Camera-type eye (tissue), 1 donor: ENCODE measurements around a stretch of chr13.

- RAMPAGE, long total RNA: no peak
Observed at GRCh38 chr13:18946749-18947167, 234.9 kb downstream of the TUBA3C start.

DNA sequence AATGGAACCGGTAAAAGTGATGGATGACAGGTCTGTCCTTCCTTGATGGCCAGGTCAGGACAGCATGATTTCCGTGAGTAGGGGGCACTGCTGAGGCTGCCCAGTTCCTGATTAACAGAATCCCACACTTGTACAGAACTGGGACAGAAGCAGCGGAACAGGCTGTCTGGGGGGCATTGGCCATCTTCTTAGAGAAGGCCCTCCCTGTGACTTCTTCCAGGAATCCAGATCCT is 31.9 kb downstream of the TUBA3C start:
- RAMPAGE, long total RNA: no peak

- RAMPAGE, long total RNA: no peak
Observed at GRCh38 chr13:19181921-19182123, 198 bp upstream of the TUBA3C start.

GRCh38 chr13:19685753-19686672 is 52.6 kb downstream of the MPHOSPH8 start:
- RAMPAGE, long total RNA: no peak

- RAMPAGE, long total RNA: no peak
Observed at GRCh38 chr13:19862311-19863189, 899 bp downstream of the ZMYM5 start.

DNA sequence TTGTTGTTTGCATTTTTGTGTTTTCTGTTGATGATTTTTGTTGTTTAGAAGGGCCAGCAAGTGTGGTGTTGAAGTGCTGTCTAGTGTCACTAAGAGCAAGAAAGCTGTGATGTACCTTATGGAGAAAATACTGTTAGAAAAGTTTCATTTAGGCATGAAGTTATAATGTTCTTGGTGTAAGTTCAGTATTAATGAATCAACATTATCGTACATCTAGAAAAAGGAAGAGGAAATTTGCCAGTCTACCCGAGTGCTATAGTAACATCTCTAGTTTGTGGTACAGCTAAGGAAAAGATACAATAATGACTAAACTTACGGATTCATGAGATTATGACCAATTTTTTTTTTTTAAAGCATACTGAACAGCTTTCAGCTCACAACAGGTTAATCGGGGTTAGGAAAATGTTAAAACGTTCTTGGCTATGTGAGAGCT is 96.9 kb downstream of the ZMYM2 start:
- RAMPAGE, long total RNA: no peak

DNA sequence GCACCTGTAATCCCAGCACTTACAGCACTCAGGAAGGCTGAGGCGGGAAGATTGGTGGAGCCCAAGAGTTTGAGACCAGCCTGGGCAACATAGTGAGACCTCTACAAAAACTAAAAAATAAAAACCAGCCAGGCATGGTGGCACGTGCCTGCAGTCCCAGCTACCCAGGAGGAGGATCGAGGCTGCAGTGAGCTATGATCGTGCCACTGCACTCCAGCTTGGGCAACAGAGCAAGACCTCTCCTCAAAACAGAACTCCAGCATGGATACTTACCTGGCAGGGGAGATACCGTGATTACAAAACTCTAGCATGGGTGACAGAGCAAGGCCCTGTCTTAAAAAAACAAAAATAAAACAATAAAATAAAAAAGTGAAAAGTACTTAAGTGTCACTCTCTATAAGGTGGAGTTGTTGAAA is 95.3 kb downstream of the GJA3 start:
- RAMPAGE, long total RNA: no peak

DNA sequence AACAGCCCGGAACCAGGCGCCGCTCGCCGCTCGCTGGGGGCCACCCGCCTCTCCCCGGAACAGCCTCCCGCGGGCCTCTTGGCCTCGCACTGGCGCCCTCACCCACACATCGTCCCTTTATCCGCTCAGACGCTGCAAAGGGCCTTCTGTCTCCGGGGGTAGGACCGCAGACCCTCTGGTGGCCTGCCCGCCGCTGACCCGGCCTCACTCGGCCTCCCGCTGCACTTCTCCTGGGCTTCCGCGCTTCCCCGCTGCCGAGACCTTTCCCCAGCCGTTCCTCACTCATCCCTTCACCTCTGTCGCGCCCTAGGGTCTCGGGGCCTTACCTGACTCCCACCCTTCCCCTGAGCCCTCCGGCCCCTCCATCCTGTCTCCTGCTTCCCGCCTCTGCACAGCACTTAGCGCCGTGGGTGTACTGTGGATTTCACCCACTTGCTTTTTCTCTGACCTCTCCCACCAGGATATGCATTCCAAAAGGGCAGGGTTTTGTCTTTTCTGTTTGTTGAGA is 69.7 kb upstream of the GJB6 start:
- RAMPAGE, long total RNA: no peak

- RAMPAGE, long total RNA: no peak
Observed at GRCh38 chr13:20480519-20481020, 45.1 kb downstream of the CRYL1 start.

DNA sequence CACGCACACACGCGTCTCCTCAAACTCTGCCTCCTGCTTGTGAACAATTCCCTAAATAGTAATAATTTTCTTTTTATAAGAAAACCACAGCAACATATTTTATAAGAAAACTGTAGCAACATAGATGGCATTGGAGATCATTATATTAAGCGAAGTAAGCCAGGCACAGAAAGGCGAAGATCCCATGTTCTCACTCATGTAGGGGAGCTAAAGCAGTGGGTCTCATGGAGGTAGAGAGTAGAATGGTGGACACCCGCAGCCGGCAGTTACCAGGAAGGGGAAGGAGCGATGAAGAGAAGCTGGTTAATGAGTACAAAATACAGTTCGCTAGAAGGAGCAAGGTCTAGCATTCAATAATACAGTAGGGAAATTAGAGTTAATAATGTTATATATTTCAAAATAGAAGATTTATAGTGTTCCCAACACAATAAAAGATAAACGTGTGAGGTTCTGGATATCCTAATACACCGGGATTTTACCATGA is 42.8 kb downstream of the CRYL1 start:
- RAMPAGE, long total RNA: no peak

- RAMPAGE, long total RNA: no peak
Observed at GRCh38 chr13:20544554-20545162, 19.0 kb upstream of the CRYL1 start.

DNA sequence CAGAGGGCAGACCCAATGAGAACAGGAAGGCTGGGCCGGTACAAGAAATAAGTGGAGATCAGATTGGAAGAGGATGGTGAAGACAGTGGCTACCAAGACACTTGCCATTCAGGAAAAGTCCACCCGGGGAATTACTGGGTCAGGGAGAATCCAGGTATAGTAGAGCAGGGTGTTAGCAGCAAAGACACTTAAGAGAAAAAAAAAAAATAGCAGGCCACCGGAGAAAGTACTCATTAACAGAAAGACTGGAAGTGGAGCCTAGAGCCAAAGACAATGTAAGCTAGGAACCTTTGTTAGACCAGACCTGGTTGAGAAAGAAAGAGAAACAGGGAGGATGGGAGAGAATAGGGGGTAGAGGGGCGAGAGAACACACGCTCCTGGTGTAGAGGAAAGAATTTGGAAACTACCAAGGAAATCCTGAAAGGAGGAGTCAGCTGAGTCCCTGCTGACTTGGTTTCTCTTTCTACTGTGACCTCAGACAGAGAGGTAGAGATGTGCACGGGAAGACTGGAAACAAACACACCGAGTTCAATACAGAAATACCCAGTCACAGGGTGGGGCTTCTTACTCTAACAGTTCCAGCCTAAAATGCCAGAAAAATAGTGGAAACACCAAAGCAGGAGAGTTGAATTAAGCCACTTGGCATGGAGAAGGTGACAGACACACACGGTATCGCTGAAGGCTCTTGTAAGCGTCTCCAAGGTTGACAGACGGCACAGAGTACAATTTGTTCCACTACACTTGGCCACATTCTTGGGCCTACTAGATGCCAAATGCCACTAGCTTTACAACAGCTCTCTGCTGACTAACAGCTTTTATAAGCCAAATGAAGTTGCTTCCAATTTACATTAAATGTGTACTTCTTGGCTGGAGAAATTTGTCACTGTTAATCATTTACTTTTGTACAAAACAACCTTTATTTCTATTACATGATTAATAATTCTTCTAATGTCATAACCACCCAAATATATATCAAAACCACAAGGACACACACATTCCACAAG is 28.2 kb downstream of the LATS2 start:
- RAMPAGE, long total RNA: no peak

DNA sequence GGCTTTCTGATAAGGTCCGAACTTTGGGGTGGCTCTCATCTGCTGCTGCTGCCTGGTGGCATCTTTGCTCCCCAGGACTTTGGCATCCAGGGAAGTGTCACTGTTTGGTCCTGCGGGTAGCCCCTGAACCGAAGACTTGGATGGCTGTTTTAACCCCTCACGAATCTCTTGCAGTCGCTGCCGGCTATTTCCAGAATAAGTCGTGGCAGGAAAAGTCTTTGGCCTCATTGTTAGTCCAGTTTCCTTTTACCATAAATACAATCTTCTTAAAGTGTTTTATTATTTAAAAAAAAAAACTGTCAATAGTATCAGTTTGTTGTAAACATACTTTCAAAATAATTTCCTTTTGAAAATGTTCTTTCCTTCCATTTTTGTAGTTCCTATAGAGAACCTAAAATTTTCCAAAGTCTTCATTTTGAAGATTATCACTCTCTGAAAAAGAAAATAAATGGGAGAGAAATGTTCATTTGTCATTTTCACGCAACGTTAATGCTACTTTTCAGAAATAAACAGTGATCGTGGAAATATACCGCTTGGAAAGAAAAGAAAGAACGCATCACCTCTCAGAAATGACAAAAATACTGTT is 15.5 kb downstream of the LATS2 start:
- RAMPAGE, long total RNA: no peak

- RAMPAGE, long total RNA: no peak
Observed at GRCh38 chr13:21059761-21060581, 1.4 kb downstream of the LATS2 start.

DNA sequence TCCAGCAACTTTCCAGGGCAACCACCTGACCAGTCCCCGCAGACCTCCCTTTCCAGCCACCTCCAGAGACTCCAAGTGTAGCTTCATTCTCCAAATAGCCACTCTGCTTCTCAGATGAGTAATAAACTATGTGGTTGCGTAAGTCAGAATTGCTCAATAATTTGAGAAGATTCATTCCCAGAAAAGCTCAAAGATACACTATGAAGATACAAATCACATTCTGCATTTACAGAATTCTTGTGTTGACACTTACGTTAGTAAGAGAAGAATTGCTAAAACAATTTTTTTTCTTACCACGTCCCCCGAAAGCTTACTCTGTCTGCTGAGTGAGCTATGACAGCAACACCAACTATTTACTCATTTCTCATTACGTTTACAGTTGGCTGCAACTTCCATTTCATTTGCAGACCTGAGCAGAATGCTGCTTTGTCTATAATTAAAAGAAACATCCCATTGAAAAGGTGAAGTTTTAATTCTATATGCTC is 8.3 kb upstream of the LATS2 start:
- RAMPAGE, long total RNA: no peak

GRCh38 chr13:21466435-21467053 is 7.4 kb upstream of the ZDHHC20 start:
- RAMPAGE, long total RNA: no peak

DNA sequence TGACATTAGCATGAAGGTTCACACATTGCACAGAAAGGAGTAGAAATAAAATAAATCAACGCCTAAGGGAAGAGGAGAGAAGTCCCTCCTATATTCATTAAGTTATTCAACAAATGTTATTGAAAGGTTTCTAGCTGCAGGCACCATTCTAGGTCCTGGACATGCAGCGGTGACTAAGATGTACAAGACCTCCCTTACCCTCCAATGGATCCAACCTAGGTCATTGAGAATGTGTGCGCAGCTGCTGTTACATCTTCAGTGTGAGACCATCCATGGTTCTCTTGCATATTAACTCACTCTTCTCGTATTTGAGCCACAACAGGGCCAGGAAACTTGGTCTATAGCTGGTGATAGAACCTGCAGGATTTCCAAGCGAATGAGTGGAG is 131.0 kb downstream of the FGF9 start:
- RAMPAGE, long total RNA: no peak

- RAMPAGE, long total RNA: no peak
Observed at GRCh38 chr13:22017262-22017676, 346.4 kb downstream of the FGF9 start.

DNA sequence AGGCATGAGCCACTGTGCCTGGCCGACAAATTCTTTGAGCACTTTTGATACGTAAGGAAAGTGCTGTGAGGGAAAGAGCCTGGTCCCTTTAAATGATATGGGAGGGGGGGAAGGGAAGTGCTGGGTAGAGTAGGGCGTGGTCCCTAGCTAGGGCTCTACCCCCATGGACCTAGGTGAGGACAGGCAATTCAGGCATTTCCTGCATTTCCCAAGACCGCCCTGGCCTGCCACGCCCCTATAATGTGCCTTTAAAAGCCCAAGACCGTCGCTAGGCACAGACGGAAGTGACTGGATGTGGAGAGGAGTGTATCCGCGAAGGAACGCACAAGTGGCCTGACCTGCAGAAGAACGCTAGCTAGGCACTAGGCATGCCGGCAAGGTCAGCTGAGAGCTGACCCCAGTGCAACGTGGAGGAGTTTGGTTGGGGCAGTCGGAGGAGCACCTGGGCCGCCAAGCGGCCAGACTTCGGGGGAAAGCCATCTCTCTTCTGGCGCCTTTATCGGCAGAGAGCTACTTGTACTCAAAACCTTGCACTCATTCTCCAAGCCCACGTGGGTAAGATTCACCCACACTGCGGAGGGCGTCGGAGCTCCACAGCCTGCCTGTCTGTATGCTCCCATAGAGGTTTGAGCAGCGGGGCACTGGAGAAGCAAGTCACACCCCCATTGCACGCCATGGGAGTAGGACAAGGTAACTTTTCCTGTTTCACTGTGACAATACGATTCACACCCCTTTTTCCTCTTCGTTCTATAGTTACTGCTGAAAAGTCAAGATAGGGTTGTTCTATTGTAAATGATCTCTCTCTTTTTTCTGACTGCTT is 370.0 kb downstream of the FGF9 start:
- RAMPAGE, long total RNA: no peak

GRCh38 chr13:23160668-23161429 is 19.9 kb upstream of the SGCG start:
- RAMPAGE, long total RNA: no peak